Bronchial lymph node (tissue), 1 donor: ENCODE data around the genes RELT, PLEKHB1 and CHRDL2.

DNA sequence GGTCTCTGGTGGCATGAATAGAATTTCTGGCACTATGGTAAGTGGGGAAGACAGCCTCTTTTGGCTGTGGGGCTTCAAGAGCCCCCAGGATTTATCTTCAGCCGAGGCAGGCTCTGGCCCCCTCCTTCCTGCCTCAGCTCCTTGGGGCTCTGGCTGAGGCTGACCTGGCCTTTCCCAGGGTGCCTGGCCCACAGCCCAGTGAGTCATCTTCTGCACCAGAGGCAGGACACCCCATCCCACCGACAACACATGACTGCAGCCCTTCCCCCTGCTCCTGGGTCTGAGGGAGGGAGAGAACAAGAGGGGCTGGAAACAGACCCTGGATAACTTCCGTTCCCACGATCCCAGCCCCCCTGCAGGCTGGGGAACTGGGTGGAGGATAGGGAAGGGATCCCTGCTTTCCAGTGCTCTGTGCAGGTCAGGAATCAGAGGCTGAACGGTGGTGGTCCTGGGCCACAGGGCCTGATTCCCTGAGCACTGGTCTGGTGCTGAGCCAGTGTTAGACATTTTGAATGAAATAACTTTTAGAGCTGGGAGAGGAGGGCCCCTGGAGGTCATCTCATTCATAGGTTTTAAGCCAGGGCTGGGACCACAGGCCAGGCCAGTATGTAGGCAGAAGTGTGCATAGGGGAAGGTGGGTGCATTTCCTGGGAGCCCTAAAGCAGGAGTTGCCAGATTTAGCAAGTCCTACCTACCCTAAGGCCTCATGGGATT, 26.6 kb downstream of the ARHGEF17 start:
- PRO-cap = bidirectional peak, plus-strand start at position 250 of the sequence, minus-strand start at position 143 of the sequence

DNA sequence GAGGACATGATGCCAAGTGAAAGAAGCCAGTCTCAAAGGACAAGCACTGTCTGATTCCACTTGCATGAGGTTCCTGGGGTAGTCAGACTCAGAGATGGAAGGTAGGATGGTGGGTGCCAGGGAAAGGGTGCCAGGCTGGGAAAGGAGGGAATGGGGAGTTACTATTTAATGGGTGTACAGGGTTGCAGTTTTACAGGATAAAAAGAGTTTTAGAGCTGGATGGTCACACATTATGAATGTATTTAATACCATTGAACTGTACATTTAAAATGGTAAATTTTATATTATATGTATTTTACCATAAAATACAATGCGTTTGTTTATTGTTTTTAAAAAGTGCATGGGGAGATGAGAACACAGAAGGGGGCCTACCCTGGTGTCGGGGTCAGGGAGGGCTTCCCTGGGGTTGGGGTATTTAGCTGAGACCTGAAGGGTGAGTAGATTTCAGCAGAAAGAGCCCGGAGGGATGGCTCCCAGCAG, 27.7 kb upstream of the RELT start:
- PRO-cap = no peak

DNA sequence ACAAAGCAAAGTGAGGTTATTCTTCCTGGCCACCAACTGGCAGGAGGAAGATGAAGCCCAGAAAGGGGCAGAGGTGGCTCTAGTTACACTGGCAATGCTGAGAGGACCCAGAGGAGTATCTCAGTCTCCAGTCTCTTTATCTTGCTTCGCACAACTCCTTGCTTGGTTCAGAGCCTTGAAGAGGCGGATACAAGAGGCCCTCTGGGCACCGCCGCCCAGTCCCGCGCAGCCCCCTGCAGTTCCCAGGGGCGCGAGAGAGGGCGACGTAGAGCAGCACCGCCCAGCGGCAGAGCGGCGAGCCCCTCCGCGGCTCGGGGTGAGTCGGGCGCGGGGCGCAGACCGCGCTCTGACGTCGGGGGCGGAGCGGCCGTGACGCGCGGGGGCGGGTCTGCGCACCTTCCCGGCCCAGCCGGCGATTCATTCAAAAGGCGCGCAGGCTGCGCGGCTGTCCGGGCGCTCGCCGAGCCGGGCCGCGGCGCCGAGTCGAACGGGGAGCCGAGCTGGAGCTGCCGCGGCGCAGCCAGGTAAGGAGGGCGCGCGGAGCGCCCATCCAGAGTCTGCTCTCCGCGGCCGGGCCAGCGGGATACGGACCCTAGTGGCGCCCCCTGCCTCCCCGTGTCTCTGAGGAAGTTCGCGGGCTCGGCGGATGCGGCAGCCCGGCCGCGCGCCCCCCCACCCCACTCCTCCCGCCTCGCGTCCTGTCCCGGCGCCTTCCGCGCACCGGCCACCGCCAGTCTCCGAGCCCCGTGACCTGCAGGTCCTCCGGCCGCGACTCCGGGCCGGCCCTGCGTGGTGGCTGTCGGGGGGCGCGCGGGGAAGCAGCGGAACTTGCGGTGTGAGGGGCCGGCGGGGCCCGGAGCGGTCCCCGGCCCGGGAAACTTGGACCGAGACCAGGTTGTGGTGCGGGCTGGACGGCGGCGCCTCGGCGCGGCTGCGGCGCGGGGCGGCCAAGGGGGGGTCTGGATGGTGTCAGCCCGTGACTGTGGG, at the start of gene RELT:
TSS of gene RELT (plus strand) at position 424 of the 987 bp plus-strand sequence.
- PRO-cap = bidirectional peak, plus-strand start at position 452 of the sequence, minus-strand start at position 313 of the sequence; bidirectional peak, plus-strand start at position 624 of the sequence, minus-strand start at position 623 of the sequence

- PRO-cap = no peak
Observed at GRCh38 chr11:73400252-73401254, 24.4 kb downstream of the RELT start.

DNA sequence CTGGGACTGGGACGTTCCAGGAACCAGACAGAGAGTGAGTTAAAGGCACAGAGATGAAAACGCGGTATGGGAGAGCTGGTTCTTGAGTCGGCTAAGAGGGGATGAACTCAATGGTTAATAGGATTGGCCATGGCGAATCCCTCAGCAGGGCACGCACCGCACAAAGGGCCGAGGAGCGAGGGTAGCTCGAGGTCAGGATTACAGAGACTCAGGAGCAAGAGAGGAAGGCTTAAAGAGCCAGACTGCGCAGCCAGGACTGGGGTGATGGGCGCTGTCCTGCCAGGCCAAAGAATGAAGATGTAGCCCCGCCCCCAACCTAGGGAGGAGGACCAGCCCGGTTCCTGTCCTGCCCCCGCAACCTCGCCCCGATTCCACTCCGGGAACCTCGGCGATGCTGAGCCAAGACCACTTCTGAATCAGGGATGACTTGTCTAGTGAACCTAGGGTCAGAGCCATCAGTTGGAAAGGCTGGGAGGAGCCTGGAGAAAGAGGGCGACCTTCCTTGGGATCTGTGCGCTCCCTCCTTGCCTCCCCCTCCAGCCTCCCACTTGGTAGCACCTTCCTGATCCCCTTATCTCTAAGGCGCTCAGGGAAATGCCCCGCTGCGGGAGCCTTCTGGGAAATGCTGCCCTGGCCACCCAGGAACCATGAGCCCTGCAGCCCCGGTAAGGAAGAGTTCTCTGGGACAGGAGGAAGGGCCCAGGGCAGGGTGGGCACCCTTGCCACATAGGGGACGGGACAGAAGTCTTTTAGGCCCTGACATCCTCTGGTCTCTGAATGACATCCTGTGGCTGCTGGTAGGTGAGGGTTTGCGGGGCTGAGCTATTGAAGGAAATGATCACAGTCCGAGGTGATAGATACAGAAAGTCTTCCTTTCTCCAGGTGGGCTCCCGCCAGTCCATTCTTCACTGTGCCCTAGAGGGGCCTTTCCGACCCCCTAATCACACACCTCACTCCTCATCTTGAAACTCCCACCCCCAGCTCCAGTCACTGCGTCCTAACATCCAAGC, at the start of gene PLEKHB1:
TSS of gene PLEKHB1 (plus strand) at position 620 of the 1,010 bp plus-strand sequence.
- PRO-cap = no peak

- PRO-cap = no peak
Observed at GRCh38 chr11:73651964-73653044, 5.9 kb downstream of the PLEKHB1 start.

GRCh38 chr11:73784895-73785165, 2.8 kb upstream of the MRPL48 start:
- PRO-cap = no peak

DNA sequence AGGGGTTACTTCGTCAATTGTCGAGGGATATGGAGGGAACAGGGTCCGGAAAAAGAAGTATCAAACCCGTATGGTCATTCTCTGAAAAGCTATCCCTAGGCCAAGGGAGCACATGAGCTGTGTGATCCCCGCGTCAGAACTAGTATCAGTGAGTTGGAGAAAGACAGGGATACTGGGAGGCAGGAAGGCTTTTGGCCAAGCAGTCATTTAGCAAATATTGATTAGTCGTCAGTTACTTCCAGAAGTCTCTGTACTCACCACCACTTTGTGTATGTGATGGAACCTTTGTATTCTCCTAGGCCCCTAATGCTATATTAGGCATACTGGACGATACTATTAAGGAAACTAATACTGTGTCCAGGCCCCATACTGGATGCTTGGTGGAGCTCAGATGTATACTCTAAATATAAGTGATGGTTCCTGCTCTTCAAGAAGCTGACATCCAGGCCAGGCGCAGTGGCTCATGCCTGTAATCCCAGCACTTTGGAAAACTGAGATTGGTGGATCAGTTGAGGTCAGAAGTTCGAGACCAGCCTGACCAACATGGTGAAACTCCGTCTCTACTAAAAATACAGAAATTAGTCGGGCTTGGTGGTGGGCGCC, 461 bp downstream of the PAAF1 start:
- PRO-cap = no peak

GRCh38 chr11:73899034-73899367, 22.2 kb downstream of the PAAF1 start:
- PRO-cap = no peak

DNA sequence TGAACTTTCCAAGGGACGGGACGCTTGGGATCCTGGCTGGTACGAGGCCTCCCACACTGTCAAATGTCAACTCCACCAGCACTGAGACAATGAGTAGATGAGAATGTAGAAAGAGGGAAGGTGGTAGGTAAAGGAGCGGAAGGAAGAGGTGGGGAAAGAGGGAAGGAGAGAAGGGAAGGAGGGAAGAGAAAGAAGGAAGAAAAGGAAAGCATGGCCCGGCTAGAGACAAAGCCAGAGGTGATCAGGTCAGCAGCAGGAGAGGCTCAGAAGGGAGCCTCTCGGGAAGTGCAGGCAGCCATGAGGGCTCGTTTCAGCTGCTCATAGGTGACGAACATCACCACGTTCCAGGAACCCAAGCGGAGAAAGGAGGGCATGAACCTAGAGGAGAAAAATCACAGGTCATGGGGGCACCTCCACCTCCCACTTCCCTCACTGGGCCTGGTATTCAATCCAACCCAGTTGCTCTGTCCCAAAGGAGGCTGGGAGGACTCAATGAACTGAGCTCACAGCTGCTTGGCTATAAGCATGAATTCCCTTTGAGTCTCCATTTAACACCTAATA, 7.8 kb downstream of the UCP2 start:
- PRO-cap = no peak

DNA sequence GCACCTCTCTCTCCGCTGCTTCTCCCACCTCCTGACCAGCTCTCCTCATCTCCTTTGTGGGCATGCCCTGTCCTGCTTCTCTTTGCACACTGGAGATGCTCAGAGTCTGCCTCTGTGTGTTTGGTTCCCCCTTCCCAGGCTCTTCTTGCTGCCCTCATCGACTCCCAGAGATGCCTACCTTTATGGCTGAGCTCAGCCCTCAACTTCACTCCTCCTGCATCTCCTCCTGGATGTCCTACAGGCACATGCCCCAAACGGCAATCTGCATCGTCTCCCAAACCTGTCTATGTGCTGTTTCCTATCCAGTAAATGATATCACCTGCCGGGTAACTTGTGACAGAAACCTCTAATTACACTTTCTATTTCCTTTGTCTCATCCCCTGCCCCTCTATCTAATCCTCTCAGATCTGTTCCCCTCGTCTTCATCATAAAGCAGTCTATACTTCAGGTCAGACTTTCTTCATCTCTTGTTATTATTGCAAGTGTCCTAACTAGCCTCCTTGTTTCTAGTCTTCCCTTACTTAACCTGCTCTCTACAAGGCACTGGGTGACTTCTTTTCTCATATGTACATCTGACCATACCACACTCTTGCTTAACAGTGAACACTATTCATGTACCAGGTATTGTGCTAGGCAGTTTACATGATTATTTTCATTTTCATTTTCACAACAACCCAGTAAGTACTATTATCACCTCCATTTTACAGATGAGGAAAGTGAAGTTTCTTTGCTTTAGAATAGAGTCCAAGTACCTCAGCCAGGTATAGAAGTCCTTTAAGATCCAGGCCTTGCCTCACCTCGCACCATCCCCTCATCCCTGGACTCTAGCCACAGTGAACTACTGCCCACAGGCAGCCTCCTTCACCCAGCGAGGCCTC, 21.9 kb upstream of the UCP3 start:
- PRO-cap = no peak

GRCh38 chr11:74581136-74581677, 11.2 kb upstream of the POLD3 start:
- PRO-cap = no peak

DNA sequence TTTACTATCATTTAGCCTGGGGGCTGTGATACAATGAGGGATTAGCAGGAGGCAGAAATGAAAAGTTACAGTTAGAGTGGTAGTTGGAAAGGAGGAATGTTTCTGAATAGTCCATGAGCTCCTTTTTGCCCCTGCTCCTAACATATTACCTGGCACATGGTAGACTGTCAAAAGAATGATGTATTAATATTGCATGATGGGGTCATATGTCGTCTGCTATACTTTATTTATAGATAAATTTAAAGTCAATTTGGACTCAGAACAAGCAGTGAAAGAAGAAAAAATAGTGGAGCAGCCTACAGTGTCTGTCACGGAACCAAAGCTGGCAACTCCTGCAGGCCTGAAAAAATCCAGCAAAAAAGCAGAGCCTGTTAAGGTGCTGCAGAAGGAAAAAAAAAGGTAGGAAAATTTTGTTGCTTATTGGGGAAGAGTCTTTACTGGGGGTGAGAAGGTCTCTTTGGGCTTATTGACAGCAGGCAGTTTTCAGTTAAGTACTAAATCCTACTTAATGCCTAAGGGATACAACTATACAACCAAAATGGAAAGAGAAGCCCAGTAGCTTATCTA, 32.9 kb downstream of the POLD3 start:
- PRO-cap = no peak

- PRO-cap = no peak
Observed at GRCh38 chr11:74730825-74731920, at the start of gene CHRDL2. TSS of gene CHRDL2 (minus strand) at chr11:74731426.

GRCh38 chr11:75182484-75183177, 31.7 kb downstream of the SLCO2B1 start:
- PRO-cap = unidirectional peak, plus-strand start at chr11:75183023

GRCh38 chr11:75369812-75370355, 18.4 kb upstream of the ARRB1 start:
- PRO-cap = no peak

DNA sequence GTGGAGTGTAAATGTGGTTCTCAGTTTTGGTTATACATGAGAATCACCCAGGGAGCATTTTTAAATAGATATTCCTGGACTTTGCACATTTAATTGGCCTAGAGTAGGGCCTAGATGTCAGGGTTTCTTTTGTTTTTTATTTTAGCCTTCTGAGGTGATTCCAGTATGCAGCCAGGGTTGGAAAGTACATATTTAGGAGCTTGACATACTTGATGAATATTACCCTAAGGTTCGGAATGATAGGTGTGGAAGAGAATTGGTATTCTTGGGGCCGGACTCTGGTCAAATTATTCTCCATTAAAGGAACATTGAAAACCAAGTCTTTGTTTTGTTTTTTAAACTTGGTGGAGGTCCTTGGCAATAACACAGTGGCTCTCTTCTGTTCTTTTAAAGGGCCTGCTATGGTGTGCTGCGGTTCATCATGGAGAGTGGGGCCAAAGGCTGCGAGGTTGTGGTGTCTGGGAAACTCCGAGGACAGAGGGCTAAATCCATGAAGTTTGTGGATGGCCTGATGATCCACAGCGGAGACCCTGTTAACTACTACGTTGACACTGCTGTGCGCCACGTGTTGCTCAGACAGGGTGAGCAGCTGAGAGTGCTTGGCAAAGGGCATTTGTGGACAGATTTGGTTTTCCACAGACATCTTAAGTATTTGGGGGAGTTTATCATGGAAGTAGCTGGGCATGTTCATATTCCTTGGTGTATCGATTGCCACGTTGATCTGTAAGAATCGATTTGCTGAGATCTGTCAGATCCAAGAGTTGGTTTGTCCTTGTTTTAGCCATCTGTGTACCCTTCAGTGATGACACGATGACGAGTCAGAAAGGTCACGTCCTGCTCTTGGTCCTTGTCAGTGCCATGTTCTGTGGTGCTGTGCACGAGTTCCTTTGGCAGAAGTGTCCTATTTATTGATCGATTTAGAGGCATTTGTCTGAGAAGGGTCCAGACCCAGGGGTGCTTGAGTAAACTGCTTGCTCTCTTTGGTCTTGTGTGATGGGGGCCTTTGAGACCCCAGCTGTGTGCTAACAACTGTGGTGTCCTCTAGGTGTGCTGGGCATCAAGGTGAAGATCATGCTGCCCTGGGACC, 4.7 kb downstream of the RPS3 start:
- PRO-cap = no peak

DNA sequence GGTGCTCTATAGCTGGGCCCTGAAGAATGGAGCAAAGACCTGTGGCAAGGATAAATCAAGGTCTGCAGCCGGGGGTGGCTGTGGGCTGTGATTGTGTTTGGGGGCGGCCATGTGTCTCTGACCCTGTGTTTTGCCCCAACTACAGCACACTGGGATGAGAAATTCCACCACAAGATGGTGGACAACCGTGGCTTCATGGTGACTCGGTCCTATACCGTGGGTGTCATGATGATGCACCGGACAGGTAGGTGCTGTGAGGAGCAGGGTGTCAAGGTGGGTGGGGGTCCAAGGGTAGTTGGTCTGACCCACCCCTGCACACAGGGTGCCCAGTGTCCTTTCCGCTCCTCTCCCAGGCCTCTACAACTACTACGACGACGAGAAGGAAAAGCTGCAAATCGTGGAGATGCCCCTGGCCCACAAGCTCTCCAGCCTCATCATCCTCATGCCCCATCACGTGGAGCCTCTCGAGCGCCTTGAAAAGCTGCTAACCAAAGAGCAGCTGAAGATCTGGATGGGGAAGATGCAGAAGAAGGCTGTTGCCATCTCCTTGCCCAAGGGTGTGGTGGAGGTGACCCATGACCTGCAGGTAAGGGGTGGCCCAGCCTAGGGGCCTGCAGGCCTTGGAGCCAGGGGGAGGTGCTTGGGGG, 6.7 kb downstream of the SERPINH1 start:
- PRO-cap = no peak

DNA sequence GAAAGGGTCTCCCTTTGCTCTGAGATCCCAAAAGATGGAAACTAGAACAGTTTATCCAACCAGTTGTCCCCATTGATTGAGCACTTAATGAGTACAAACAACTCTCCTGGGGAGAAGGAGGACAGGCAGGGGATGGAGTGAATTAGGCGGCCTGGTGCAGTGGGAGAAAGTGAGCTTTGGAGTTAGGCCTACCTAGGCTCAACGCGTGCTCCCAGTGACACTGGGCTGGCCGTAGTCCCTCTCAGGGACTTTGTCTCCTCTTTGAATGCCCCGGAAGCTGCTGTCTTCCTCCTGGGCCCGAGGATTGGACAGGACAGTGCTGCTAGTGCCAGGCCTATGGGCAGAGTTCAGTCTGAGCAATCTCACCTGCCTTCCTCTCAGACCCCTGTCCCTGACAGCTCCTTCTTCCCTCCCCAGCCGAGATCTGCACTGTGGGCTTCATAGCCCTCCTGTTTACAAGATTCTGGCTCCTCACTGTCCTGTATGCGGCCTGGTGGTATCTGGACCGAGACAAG, 2.0 kb downstream of the MOGAT2 start:
- PRO-cap = no peak

DNA sequence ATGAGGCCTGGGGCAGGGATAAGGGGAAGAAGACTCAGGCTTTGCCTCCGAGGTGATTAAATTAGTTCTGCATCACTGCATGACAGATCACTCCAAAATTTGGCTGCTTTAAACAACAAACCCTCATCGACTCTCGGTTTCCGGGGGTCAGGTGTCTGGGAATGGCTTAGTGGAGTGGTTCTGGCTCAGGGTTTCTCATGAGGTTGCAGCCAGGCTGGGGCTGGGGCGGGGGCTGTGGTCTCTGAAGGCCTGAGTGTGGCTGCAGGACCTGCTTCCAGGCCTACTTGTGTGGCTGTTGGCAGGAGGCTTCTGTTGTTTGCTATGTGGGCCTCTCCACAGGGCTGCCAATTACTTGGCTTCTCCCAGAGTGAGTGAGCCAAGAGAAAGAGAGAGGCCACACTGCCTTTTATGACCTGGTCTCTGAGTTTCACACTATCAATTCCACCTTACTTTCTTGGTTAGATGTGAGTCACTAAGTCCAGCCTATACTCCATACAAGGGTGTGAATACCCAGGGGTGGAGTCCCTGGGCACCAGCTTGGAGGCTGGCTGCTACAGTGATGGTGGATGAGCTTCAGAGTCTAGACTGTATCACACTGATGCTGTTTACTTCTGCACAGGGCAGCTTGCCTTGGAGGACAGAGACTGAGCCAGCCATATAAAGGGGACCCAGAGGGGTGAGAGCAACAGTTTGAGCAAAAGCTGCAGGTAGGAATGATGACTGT, 16.0 kb downstream of the MOGAT2 start:
- PRO-cap = no peak